Left ventricle myocardium (tissue), 1 donor: ENCODE measurements around a stretch of chr16.

DNA sequence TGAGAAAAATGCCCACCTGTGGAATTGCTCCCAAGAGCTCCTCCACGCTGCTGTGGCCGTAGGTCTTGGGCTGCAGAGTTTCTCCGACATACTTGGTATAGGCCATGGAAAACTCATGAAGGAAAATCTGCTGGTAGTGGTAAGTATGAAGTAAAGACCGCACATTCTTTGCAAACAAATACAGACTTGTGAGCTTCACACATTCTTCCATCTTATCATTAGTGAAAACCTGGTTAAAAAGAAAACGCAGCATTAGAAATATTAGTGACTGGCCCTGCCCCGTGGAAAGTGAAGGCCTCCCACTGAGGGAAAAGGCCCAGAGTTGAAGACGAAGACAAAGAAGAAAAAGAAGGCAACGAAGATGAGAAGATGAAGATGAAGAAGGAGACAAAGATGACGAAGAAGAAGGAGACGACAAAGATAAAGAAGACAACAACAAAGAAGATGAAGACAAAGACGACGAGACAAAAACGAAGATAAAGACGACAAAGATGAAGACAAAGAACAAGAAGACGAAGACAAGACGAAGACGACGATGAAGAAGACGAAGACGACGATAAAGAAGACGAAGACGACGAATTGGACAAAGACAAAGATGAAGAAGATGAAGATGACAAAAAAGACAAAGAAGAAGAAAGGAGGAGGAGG lies 40.9 kb downstream of the MARF1 start:
- PRO-cap = no peak

DNA sequence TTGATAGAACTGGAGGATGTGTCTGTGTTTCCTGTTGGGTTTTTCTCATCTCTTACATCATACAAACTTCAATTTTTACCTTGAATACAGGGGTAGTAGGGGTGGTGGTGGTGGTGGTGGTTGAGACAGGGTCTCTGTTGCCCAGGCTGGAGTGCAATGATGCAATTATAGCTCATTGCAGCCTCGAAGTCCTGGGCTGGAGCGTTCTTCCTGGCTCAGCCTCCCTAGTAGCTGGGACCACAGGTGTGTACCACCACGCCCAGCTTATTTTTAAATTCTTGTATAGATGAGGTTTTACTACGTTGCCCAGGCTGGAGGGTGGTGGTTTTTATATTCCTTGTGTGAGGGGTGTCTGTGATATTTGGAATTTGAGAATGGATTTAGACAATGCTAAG lies 53.4 kb downstream of the NDE1 start:
- PRO-cap = no peak

- PRO-cap = no peak
These were observed 78.0 kb downstream of the NDE1 start for GRCh38 chr16:15728106-15728448.

GRCh38 chr16:15775966-15776671 lies 80.7 kb downstream of the MYH11 start:
- PRO-cap = no peak

DNA sequence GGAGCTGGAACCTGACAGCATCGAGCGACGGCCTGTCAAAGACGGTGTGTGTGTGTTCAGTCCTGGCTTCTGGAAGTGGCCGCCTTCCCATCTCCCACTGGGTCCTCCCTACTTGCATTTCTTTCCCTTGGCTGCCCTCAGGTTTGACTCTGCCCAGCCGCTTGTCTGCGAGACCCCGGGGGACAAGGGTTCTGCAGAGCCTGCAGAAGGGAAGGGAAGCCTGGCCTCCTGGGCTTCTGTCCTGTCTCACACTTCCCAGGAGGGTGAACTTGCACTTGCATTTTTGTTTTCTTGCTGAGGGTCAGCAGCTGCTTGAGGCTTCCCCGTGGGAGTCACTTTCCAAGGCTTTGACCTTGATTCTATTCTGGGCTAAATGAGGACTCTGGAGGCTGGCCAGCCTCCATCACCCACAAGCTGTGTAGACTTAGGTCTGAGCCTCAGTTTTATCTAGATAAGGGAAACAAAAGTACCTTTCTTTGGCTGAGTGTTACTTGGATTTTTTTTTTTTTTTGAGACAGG lies 122.3 kb downstream of the ABCC1 start:
- PRO-cap = no peak

- PRO-cap = no peak
These were observed 126.9 kb downstream of the ABCC6 start for GRCh38 chr16:16096232-16097005.

DNA sequence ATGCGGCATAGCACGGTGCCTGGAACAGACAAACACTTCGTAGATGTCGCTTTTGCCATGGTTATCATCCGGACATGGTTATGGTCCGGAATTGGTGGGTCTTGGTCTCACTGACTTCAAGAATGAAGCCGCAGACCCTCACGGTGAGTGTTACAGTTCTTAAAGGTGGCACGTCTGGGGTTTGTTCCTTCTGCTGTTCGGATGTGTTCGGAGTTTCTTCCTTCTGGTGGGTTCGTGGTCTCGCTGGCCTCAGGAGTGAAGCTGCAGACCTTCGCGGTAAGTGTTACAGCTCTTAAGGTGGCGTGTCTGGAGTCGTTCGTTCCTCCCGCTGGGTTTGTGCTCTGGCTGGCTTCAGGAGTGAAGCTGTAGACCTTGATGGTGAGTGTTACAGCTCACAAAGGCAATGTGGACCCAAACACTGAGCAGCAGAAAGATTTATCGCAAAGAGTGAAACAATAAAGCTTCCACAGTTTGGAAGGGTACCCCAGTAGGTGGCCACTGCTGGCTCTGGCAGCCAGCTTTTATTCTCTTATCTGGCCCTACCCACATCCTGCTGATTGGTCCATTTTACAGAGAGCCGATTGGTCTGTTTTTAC lies 119.5 kb downstream of the ABCC6 start:
- PRO-cap = no peak

DNA sequence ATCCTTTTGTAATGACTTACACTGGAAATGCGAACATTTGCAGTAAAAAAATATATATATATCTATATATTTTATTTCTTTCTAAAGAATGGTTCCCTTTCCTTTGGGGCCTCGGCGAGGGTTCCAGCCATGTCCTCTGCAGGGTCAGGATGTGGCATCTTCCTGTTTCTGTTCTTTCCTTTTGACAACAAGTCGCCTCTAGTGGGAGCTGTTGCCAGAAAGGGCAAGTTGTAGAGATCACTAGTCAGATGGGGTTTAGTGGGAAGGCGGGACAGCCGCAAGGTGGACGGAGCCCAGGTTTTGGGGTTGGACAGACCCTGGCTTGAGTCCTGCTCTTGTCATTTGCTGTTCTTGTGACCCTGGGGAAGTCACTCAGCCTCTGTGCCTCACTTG lies 80.3 kb downstream of the ABCC6 start:
- PRO-cap = no peak

- PRO-cap = no peak
These were observed 64.0 kb downstream of the ABCC6 start for GRCh38 chr16:16159241-16159736.

- PRO-cap = no peak
These were observed 31.6 kb downstream of the ABCC6 start for GRCh38 chr16:16191571-16192238.

DNA sequence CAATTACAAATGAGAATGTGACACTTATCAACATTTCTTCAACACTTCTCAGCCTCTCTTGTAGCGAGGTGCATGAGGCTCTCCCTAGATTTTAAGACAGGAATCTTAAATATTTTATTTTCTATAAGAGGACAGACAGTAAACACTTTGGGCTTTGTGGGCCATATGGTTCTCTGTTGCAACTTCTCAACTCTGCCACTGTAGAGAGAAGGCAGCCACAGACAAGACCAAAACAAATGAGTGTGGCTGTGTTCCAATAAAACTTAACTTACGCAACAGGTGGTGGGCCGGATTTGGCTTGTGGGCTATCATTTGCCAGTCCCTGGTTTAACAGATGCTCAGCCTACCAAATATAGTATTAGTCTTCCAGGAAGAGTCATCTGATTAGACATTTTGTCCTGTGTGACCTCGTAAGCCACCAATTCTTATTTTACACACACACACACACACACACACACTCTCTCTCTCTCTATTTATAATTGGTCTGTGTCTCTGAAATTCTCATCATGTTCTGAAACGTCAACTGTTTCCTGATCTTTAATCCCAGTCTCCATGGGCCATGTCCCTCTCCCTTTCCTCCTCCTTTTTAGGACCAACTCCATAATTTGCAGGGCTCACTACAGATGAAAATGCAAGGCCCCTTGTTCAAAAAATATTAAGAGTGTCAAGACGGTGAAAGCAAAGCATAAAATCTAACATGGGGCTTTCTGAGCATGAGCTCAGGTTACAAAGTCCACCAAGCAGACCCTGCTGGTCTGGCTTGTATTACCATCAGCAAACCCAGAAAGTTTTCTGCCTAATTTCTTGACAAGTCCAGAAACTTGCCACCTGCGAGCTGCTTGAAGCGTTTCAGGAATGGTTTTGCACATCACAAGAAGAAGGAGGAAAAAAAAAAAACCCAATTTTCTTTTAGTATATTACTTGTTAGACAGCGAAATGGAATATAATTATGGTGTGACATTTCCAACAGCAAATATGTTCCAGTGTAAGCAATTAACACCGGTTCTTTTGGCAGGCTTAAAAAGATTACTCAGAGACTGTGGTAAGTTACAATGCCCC lies 245.7 kb downstream of the XYLT1 start:
- PRO-cap = no peak

GRCh38 chr16:17301397-17302660 lies 168.9 kb downstream of the XYLT1 start:
- PRO-cap = no peak

GRCh38 chr16:17302985-17303422 lies 167.8 kb downstream of the XYLT1 start:
- PRO-cap = no peak

DNA sequence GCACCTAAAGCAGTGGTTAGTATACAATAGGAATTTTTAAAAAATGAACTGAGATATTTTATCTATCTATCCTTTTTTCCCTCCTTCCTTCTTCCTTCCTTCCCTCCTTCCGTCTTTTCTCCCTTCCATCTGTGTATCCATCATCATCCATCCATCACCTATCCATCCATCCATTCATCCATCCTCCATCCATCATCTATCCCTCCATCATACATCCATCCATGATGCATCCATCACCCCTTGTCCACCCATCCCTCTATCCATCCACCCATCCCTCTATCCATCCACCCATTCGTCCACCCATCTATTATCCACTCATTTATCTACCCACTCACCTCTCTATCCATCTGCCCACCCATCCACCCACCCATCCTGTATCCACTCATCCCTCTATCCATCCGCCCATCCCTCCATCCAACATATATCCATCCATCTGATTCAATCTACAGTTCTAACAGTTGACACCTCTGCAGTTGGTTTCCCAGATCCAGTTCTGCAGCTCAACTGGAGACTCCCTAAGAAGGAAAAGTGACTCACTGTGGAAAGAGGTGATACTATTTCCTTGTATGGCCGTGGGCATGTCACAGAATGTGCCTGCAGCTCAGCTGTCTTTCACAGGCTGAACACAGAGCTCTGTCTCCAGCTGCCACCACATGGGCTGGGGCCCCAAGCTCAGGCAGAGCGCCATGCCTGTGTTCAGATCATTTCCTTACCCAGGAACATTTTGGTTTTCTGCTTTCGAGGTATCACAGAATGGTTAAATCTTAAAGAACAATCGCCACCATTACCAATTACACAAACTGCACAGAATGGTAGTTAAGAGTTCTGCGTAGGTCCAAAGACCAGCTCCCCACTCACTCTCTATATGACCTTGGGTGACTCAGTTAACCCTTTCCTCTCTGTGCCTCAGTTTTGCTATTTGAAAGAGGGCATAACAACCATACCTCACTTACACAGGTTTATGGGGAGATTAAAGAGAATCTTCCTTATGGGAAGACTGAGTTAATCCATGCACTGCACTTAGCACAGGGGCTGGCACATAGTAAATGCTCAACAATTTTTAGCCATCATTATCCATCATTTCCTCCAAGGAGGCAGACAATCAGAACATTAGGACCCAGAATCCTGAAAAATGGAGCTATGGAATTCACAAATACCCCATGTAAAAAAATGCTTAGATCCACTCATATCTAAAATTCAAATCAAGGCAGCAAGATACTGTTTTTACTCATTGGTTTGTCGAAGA lies 130.6 kb downstream of the XYLT1 start:
- PRO-cap = no peak

GRCh38 chr16:17366769-17367543 lies 103.8 kb downstream of the XYLT1 start:
- PRO-cap = no peak

GRCh38 chr16:17392062-17392540 lies 78.7 kb downstream of the XYLT1 start:
- PRO-cap = no peak

DNA sequence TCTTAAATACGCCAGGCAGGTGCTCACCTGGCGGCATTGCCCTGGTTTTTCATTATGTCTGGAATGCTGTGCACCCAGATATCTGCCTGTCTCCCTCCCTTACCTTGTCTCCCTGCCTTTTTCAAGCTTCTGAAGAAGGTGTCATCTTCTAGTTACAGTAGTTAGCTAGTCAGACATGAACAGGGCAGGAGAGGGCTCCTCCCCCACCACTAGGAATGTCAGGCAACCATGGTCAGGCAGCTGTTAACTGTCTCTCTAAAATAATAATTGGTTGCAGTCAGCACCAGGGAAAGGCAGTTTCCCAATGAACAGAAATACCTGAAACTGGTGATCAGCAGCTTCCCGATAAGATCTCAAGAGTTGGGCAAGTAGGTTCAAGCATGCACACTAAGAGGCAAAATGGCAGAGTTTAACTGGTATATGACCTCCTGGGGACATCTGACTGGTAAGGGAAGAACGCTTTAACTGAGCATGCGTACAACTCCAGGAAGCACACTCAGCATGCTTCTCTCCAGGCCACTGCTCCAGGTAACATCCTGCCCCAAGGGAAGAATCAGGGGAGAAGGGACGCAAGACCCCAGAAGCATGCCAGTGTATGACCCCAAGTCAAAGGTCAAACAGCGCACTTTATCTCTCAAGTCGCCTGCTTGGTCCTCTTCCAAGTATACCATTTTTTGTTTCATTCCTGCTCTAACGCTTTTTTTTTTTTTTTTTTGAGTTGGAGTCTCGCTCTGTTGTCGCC lies 12.6 kb upstream of the XYLT1 start:
- PRO-cap = no peak

DNA sequence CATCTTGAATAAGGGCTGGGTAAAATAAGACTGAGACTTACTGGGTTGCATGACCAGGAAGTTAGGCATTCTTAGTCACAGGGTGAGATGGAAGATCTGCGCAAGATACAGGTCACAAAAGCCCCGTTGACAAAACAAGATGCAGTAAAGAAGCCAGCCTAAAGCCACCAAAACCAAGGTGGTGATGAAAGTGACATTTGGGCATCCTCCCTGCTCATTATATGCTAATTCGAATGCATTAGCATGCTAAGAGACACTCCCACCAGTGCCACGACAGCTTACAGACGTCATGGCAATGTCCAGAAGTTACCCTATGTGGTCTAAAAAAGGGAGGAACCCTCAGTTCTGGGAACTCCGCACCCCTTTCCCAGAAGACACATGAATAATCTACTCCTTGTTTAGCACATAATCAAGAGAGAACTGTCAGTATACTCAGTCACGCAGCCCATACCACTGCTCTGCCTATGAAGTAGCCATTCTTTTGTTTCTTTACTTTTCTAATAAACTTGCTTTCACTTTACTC lies 120.4 kb upstream of the XYLT1 start:
- PRO-cap = no peak

DNA sequence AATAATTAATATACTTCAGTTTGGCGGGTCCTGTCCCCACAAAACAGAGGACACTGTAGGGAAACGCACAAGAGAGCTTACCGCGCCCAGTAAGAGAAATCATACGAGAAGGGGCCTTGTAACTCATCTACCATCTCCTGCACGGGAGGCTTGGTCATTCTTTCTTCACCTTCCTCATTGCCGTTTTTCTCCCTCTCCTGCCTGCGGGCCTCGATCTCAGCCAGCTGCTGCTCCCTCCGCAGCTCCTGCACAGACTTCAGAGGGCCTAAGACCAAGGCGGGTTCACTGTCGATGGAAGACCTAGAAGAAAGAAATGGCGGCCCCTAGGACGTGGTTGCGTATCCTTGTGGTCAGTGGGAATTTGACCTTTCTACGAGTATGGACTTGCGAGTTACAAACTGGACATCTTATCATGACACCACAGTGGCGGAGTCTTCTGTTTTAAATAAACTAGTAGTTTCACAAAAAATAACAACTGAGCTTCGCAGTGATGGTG lies 41.2 kb downstream of the NOMO2 start:
- PRO-cap = no peak

DNA sequence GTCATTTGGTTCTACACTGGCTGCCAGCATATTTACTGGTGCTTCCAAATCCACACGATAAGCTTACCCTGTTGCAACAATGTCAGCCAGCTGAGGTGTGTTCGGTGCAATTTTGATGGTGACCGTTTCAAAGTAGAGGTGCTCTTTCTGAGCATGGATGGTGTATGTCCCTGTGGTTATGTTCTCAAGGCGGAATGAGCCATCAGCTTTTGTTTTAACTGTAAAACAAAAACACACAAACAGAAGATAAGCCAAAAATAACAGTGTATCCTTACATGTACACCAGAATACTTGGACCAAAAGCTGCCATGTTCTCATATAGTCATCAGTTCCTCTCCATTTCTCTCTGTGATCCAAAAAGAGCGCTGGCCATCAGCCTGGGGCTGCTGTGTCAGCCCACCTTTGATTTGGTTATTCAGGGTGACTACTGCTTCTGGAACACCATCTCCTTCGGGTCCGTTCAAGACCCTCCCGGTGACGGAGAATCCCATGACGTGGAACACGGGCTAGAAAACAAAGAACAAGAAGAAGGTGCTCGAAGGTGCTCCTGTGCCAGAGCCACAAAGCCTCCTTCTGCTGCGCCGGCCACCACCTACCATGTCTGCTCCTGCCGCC lies 23.3 kb downstream of the NOMO2 start:
- PRO-cap = no peak